IMR-90 (cell line): Measurements from ENCODE around the gene C4orf47.

- RRBS = no CpG with 5 or more reads among the region's 7 CpGs
CAGE:
- cytosol, long polyA plus RNA = no peak
- long polyA plus RNA = no peak
- nucleus, long polyA plus RNA = no peak
Observed at GRCh38 chr4:184807159-184808172, 18.3 kb downstream of the ACSL1 start.

- RRBS = no CpG with 5 or more reads among the region's 17 CpGs
CAGE:
- cytosol, long polyA plus RNA = no peak
- long polyA plus RNA = no peak
- nucleus, long polyA plus RNA = no peak
Observed at GRCh38 chr4:184811436-184812734, 13.9 kb downstream of the ACSL1 start.

DNA sequence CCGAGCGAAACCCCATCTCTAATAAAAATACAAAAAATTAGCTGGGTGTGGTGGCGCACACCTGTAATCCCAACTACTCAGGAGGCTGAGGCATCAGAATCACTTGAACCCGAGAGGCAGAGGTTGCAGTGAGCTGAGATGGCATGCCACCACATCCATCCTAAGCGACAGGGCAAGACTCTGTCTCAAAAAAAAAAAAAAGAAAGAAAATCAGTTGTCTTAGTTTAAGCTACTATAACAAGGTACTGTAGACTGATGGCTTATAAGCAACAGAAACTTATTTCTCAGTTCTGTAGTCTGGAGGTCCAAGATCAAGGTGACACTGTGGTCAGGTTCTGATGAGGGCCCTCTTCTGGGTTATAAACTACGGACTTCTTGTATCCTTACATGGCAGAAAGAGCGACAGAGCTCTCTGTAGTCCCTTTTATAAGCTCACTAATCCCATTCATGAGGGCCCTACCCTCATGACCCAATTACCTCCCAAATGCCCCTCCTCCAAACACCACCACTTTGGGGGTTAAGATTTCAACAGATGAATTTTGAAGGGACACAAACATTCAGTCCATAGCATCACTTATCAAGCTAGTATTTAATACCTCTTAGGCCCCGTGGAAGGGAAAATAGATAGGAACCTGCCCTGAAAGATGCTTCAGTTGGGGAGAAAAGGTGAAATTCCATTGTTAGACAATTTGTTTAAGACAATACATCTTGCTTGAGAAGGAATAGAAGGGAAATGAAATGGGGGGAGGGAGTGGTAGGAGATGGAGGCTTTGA, 4.9 kb downstream of the SLC25A4 start:
- RRBS = no CpG with 5 or more reads among the region's 8 CpGs
CAGE:
- cytosol, long polyA plus RNA = no peak
- long polyA plus RNA = no peak
- nucleus, long polyA plus RNA = no peak

DNA sequence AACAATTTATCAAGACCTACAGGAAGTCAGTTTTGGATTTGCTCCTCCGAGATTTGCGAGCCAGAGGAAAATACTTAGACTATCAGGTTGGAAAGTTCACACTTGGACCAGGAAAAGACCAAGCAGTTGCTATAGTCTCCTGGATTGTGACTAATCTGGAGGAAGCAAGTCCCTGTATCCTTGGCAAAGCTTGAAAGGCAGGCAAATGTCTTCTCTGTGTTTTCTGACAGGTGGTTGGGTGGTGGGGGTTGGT, 5.5 kb downstream of the SLC25A4 start:
- RRBS = no CpG with 5 or more reads among the region's 2 CpGs
CAGE:
- cytosol, long polyA plus RNA = no peak
- long polyA plus RNA = no peak
- nucleus, long polyA plus RNA = no peak

DNA sequence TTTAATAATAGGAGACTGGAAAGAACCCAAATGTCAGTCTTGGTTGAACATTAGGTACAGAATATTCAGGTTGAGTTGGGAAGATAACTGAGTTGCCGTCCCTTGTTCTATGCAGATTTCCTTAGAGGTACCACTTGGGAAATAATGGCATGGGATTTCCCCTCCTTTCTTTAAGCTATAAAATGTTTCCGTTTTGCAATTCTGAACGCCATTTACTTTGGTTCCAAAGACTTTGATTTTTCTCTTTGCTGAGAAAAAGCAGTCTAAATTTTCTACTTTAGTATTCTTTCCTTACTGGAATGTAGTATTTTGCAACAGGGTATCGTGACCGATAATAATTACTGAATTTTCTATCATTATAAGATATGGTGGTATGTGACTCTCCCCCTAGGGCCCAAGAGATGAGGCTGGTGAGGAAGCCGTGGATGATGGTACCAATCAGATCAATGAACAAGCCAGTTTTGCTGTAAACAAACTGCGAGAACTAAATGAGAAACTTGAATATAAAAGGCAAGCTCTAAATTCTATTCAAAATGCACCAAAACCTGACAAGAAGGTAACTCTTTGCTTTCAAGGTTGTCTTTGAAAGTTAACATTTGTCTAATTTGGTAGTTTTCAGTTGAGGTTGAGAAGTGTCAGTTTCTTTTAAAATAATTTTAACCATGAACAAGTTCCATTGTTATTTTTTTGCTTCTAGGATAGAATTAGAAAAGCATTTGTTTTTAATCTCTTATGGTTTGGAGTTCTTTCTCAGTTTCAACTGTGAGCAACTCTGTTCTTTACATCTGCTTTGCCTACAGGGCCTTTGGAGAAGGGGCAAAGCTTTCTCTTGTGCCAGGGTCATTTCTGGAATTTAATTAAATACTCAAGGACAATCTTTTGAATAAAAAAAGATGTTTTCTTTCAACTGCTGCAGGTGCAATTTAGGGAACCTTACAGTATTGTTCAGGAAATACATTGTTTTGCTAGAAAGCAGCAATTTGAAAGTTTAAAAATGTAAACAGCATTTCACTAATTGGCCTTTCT, 63.2 kb downstream of the LRP2BP start:
- RRBS = no CpG with 5 or more reads among the region's 7 CpGs
CAGE:
- cytosol, long polyA plus RNA = no peak
- long polyA plus RNA = no peak
- nucleus, long polyA plus RNA = no peak

GRCh38 chr4:185426102-185426546, at the start of gene C4orf47:
Gene C4orf47 (plus strand): TSS chr4:185426254.
- RRBS = no CpG with 5 or more reads among the region's 29 CpGs
CAGE:
- cytosol, long polyA plus RNA = no peak
- long polyA plus RNA = no peak
- nucleus, long polyA plus RNA = no peak

GRCh38 chr4:185532230-185533423, 2.7 kb downstream of the PDLIM3 start:
- RRBS = no CpG with 5 or more reads among the region's 17 CpGs
CAGE:
- cytosol, long polyA plus RNA = no peak
- long polyA plus RNA = no peak
- nucleus, long polyA plus RNA = no peak

- RRBS = no CpG with 5 or more reads among the region's 5 CpGs
CAGE:
- cytosol, long polyA plus RNA = no peak
- long polyA plus RNA = no peak
- nucleus, long polyA plus RNA = no peak
Observed at GRCh38 chr4:185567856-185568200, 32.5 kb upstream of the PDLIM3 start.

DNA sequence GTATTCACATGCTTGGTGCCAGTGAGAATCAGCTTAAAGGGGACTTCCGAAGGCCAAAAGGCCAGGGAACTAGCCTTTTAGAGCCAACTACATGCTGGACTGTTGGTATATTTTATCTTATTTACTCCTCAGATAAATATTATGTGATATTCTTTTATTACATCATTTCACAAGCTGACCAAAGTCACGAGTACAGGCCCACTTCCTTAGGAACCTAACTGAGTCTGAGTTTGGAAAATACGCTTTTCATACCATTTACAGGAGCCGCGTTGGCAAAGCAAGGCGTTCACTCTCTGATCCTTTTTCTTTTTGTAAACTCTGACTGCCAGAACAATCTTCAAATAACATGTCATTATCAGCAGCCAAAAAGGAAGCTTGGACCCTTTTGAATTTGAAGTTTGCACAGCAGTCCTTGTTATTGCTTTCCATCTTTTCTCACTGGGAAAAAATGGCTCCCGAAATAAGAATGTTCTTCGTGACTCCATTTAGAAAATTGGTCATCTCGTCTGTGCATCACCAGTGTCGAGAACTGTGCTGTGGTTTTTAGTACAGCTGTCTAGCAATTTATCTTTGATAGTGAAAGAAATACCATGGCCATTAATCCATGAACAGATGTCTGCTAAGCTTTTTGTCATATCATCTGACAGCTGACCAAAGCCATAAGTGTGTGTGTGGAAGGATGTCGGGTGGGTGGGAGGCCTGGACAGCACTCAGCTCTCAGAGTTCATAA, 41.3 kb upstream of the PDLIM3 start:
- RRBS = no CpG with 5 or more reads among the region's 11 CpGs
CAGE:
- cytosol, long polyA plus RNA = no peak
- long polyA plus RNA = no peak
- nucleus, long polyA plus RNA = no peak

DNA sequence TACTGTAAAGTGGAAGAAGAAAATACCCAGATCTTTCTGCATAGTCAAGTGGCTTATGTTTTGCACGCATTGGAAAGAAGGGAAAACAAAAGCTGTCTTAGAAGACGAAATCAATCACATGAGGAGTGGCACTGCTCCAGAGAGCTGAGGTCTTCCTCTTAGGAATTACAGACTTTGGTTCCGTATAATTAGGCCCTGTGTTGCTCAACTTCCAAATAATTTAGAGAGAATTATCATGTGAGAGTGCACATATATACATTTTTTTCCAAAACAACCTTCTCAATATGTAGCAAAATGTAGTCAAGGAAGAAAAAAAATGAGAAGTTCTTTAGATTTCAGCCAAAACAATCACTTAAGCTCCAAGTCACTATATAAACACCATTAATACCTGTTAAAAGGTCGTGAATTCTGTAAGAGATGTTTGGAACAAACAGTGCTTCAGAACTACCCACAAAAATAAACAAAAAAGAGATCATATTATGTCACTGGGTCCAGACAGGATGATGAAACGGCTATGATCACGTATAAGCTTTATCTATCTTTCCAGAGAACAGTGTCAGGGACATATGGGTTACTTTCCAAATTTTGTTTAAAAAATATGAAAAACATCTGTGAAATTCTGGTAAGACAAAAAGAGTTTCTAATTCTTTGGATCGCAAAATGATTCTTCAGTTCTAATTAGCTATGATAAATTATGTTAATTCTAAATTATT, 90.2 kb downstream of the SORBS2 start:
- RRBS = no CpG with 5 or more reads among the region's 7 CpGs
CAGE:
- cytosol, long polyA plus RNA = no peak
- long polyA plus RNA = no peak
- nucleus, long polyA plus RNA = no peak

DNA sequence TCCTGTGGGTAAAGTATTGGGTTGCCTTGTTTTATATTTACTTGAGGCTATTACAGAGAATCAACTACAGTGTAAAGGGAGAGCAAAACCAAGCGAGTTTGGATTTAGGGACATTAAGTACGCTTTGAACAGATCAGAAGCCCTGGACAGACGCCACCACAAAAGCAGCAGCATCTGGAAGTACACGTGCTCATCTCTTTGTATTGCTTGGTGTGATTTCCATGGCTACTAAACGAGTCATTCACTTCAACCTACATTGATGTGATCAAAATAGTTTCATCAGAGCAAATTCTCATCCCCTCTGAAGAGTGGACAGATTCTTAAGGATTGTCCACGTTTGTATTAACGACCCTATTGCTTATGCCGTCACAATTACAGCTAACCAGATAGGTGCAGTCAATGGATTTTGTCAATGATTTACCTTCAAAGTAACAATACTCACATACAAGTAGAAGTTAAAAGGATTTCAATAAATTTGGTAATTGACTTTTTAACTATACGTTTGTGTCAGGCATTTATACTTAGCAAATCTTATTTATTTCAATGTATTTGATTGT, 85.0 kb downstream of the SORBS2 start:
- RRBS = no CpG with 5 or more reads among the region's 9 CpGs
CAGE:
- cytosol, long polyA plus RNA = no peak
- long polyA plus RNA = no peak
- nucleus, long polyA plus RNA = no peak

DNA sequence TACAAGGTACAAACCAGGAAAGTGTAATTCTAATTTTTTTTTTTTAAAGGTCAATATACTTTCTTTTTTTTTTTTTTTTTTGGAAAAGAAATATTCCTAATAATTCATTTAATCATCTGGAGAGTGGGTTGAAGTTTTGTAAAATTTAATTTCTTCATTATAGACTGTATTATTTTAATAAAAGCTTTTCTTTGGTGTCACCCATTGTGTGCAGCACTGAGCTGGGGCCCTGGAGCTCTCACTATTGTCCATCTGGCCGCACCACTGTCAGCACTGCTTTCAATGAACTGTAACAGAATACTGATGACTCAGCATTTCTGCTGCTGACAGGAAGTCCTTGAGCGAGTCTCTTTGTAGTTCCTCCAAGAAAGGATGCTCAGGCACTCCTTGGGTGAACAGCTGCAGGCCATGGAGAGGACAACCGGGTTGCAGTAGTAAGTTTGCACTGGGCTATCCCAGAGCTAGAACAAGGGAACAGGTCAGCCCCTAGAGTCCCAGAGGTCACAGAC, 81.7 kb downstream of the SORBS2 start:
- RRBS = no CpG with 5 or more reads among the region's 3 CpGs
CAGE:
- cytosol, long polyA plus RNA = no peak
- long polyA plus RNA = no peak
- nucleus, long polyA plus RNA = no peak

- RRBS = no CpG with 5 or more reads among the region's 8 CpGs
CAGE:
- cytosol, long polyA plus RNA = no peak
- long polyA plus RNA = no peak
- nucleus, long polyA plus RNA = no peak
Observed at GRCh38 chr4:185742674-185743148, 69.3 kb downstream of the SORBS2 start.

GRCh38 chr4:185745194-185745599, 66.8 kb downstream of the SORBS2 start:
- RRBS = no CpG with 5 or more reads among the region's 8 CpGs
CAGE:
- cytosol, long polyA plus RNA = no peak
- long polyA plus RNA = no peak
- nucleus, long polyA plus RNA = no peak

DNA sequence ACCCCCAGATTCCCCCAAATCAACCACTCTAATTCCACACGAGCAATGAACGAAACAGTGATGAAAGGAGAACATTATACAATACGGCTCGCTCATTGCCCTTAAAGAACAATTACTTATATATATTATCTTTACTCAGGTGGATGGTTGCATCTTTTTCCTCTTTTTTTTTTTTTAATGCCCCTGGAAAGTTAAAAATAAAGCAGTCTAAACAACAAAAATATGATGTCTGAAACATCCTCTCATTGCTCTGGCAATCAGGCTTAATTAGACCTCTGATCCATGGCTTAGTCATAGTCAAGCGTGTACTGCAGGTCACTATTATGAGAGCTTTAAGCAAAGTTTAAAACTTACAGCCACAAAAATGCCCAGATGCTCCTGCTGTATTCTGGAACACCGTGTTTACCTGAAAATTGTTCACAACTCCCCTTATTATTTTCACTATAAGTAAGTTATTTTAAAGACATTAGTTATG, 37.3 kb downstream of the SORBS2 start:
- RRBS = no CpG with 5 or more reads among the region's 6 CpGs
CAGE:
- cytosol, long polyA plus RNA = no peak
- long polyA plus RNA = no peak
- nucleus, long polyA plus RNA = no peak

GRCh38 chr4:185796912-185797550, 15.0 kb downstream of the SORBS2 start:
- RRBS = no CpG with 5 or more reads among the region's 18 CpGs
CAGE:
- cytosol, long polyA plus RNA = no peak
- long polyA plus RNA = no peak
- nucleus, long polyA plus RNA = no peak

DNA sequence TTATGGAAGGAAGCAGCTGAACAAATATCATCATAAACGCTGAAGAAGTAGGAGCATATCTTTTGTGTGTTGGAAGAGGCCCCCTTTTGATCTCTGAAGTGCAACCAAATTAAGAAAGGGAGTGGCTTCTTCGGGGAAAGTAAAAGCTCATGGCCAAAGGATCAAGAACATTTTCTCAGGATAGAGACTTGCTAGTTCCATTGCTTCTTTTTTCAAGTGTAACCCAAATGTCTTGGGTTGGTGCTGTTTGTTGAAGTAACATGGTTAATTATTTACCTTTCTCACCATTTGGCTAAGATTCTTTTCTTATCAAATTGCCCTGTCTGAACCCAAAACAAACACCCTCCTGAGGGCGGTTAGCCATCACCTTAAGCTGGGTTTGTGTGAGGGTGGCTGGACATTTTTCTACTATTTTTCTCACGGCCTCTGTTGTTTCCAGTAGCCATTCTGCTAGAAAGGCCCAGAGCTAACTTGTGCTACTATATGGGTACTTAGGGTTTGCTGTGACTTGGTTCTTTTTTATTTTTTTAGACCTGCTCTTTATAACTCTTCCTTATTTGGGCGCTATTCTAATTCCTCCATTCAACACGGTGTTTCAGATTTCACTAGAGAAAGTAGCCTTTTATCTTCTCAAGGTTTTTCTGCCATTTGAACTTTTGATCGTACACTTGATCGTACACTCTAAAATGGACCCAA, 18.6 kb upstream of the SORBS2 start:
- RRBS = no CpG with 5 or more reads among the region's 8 CpGs
CAGE:
- cytosol, long polyA plus RNA = no peak
- long polyA plus RNA = no peak
- nucleus, long polyA plus RNA = no peak

DNA sequence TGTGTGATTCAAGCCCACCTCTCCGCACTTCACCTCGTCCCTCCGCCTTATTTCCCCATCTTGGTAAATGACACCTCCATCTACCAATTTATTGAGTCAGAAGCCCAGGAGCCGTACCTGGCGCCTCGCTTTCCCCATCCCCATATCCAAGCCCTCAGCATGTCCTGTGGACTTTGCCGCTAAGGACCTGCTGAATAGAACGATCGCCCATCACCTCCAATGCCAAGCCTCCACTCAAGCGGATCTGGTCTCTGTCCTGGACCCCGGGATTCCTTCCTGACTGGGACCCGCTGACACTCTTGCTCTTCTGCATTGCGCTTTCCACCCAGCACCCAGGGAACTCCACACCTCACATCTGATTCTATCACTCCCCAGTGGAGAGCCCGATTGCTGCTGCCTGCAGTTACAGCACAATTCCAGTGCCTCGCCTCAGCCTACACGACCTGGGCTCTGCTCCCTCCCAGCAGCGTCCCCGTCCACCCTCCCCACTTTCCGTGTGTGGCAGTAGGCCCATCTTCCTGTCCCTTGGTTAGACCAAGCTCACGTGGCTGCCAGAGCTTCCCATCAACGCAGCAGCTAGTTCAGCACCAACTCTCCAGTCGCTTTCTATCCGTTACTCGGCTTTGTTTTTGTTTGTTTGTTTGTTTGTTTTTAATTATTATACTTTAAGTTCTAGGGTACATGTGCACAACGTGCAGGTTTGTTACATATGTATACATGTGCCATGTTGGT, 66.5 kb upstream of the SORBS2 start:
- RRBS = no CpG with 5 or more reads among the region's 25 CpGs
CAGE:
- cytosol, long polyA plus RNA = no peak
- long polyA plus RNA = no peak
- nucleus, long polyA plus RNA = no peak

GRCh38 chr4:186145577-186145909, 45.8 kb upstream of the CYP4V2 start:
- RRBS = no CpG with 5 or more reads among the region's 2 CpGs
CAGE:
- cytosol, long polyA plus RNA = no peak
- long polyA plus RNA = no peak
- nucleus, long polyA plus RNA = no peak

- RRBS = 18% methylated on average over 4 of the region's 7 CpGs
CAGE:
- cytosol, long polyA plus RNA = no peak
- long polyA plus RNA = no peak
- nucleus, long polyA plus RNA = no peak
Observed at GRCh38 chr4:186266718-186267116, 728 bp downstream of the F11 start.